ENCODE measurements around the genes TMEM191C and TOP3B.

DNA sequence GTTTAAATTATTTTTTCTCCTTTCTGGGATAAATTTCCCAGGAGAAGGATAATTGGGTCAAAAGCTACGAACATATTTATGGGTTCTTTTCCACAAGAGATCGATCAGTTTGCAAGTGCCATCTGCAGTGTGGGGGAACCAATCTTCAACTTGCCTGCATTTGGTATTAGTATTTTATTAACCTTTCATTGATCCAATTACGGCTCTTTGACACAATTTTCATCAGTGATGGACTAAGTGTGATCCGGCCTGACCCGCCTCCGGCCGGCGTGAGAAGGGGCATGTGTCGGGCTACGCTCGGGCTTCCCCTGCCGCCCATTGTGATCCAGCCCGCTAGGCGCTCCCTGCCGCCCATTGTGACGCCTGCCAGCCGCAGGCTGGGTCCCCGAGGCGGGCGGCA, at the start of gene TMEM191C:
Gene TMEM191C, plus strand, starts transcription at position 350 of the 400 bp plus-strand sequence.
- PRO-cap, result no peak
- RAMPAGE, long total RNA, result no peak

DNA sequence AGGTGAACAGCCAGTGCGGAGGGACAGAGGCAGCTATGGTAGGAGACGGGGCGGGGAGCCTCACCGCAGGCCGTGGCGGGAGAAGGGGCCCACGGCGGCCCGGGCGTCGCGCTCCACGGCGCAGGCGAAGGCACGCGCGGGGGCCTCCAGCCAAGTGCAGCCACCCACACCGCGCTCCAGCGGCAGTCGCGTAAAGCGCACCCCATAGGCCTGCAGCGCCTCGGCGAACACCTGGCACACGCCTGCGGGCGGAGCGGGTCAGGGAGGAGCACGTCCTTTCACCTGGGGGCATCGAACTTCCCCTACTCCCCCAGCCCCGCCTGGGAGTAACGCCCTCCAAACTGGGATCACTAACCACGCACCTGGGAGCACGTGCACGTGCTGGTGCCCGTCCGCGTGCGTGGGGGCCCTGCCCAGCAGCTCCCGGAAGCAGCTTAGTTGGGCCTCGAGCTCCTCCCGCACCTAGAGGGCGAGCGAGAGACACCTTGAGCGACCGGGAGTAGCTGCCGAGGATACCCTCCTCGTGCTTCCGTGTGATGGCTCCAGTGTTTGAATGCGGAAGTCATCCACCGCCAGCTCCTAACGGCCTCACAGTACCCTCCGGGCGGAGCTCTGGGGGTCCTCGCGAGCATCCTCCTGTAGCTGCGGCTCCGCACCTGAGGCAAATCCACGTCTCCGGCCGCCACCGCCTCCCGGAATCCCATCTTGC, 722 bp downstream of the YDJC start:
- PRO-cap, result bidirectional peak, plus-strand start at position 237 of the sequence, minus-strand start at position 188 of the sequence; bidirectional peak, plus-strand start at position 591 of the sequence, minus-strand start at position 411 of the sequence
- RAMPAGE, long total RNA, result no peak

DNA sequence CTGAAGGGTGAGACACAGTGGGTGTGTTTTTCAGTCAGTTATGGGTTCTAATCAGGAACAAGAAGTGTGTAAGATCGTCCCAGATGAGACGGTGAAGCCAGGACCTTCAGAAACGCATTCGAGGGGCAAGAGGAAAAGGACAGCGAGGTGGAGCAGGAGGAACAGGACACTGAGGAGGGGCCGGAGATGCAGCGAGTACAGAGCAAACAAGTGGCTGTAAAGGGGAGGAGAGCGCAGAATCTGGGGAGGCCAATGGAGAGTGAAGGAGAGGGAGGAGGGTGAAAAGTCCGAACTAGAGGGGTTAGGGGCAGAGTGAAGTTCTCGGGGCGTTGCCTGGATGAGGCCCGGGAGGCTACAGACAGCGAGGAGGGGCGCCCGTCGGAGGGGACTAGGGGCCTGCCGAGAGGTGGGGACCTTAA, 8.8 kb upstream of the PPIL2 start:
- PRO-cap, result bidirectional peak, plus-strand start at position 310 of the sequence, minus-strand start at position 171 of the sequence
- RAMPAGE, long total RNA, result no peak

GRCh38 chr22:21698233-21699379, 32.8 kb downstream of the PPIL2 start:
- PRO-cap, result no peak
- RAMPAGE, long total RNA, result no peak

DNA sequence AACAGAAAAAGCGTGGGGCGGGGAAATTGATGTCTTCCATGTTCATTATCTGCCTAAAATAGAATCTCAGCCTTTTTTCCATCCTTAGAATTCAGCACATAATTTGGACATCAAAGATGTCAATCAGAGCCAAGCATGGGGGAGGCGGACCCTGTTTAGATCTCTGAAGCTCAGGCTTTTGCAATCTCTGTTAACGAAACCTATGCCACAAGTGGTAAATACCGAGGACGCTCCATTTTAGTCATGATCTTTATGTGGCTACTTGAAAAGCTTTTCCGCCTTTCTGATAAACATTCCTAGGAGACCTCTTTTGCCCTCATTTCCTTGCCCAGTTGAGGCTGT, 689 bp downstream of the YPEL1 start:
- PRO-cap, result unidirectional peak, plus-strand start at position 203 of the sequence
- RAMPAGE, long total RNA, result no peak

- PRO-cap, result no peak
- RAMPAGE, long total RNA, result no peak
These were observed 28.1 kb upstream of the YPEL1 start for GRCh38 chr22:21763692-21764063.

GRCh38 chr22:21766658-21767563, 31.3 kb upstream of the YPEL1 start:
- PRO-cap, result no peak
- RAMPAGE, long total RNA, result no peak

DNA sequence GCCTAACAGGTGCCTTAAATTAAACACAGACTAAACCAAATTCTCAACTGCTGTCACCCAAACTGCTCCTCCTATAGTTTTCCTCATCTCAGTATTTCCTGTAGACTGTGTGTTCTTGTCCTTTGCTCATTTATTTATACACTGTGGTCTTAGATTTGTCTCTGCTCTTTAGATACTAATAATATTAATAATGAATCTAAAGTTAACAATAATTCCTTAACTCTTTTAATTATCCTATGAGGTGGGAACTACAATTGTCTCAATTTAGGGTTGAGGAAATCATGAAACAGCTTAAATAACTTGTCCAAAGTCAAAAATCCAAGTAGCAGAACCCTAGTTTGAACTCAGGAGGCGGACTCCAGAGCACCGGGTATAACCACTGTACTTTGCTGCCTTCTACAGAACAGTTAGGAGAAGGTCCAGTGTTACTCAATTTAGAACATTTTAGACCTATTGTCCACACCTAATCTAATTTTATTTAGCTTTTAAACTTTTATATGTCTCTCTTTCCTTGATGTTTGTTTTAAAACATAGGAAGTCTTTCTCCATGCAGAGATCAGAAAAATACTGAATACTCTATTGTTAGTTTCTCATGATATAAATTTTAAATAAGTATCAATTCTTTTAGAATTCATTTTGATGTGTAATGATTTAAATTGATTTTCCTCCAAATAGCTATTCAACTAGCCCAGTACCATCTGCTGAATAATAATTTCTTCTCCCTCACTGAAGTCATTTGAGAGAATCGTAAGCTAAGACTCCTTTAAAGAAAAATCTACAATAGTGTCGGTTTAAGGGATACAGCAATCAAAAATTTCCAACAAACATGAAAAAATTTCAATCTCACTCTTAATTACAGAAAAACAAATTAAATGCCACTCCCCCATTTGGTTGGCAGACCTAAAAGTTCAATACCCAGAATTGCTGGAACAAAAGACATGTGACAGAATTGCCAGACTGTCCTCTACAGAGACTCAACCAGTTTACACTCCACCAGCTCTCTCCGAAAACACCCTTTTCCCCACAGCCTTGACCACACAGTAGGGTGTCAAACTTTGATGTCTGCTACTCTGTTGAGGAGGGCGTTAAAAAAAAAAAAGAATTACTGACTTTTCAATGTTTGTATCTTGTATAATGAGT, 44.2 kb upstream of the YPEL1 start:
- PRO-cap, result no peak
- RAMPAGE, long total RNA, result no peak

- PRO-cap, result no peak
- RAMPAGE, long total RNA, result no peak
These were observed 5.4 kb downstream of the PPM1F start for GRCh38 chr22:21946823-21948112.

GRCh38 chr22:21982400-21983044, at the start of gene TOP3B:
TSS of gene TOP3B (minus strand) at chr22:21982787.
- PRO-cap, result bidirectional peak, plus-strand start at chr22:21982558, minus-strand start at chr22:21982554; bidirectional peak, plus-strand start at chr22:21982874, minus-strand start at chr22:21982766
- RAMPAGE, long total RNA, result no peak

- PRO-cap, result no peak
- RAMPAGE, long total RNA, result no peak
These were observed 61.0 kb upstream of the TOP3B start for GRCh38 chr22:22043464-22044082.

- PRO-cap, result no peak
- RAMPAGE, long total RNA, result no peak
These were observed 103.1 kb upstream of the TOP3B start for GRCh38 chr22:22085658-22086187.

DNA sequence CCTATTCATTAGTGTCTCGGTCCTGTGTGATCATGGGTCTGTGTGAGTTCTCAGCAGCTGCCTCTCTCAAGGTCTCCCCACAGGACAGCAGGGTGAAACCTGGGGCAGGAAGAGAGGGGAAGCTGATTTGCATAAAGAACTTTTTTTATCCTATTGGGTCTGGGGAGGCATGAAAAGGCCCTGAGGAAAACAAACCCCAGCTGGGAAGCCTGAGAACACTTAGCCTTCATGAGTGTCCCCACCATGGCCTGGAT, 115.9 kb upstream of the TOP3B start:
- PRO-cap, result no peak
- RAMPAGE, long total RNA, result no peak

DNA sequence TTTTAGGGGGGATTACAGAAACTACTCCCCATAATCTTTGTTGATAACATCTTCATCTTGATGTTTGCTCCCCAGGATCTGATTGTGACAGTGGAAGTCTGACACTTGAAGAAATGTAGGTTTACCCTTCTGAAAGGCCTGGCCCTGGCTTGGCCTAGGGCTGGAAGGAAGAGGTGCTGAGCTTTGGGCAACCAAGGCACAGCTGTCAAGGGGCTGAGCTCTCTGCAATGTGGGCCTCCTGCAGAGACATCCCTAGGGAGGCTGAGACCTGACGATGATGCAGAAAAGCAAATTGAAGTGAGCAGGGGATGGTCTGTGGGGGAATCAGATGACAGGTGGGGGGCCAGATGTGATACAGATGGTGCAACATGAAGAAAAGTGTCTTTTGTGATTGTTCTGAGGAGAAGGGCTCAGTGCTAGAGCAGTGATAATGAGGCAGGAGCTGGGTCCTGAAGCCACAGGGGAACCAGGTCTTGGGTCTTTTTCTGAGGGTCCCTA, 80.1 kb upstream of the VPREB1 start:
- PRO-cap, result no peak
- RAMPAGE, long total RNA, result no peak

DNA sequence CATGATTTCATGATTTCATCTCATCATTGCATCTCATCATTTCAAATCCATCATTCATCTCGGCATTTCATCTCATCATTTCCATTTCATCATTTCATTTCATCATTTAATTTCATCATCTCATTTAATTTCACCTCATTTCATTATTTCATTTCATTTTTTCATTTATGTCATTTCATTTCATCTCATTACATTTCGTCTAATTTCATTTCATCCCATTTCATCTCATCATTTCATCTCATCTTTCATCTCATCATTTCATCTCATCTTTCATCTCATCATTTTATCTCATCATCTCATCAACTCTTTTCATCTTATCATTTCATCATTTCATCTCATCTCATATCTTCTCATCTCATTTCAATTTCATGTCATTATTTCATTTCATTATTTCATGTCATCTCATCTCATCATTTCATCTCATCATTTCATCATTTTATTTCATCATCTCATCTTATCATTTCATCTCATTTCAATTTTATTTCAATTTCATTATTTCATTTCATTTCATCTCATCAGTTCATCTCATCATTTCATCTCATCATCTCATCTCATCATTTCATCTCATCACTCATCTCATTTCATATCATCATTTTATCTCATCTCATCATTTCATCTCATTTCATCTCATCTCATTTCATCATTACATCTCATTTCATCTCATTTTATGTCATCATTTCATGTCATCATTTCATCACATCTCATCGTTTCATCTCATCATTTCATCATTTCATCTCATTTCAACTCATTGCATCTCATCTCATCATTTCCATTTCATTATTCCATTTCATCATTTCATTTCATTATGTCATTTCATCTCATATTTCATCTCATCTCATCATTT, 41.7 kb downstream of the VPREB1 start:
- PRO-cap, result unidirectional peak, minus-strand start at position 621 of the sequence
- RAMPAGE, long total RNA, result no peak

- PRO-cap, result no peak
- RAMPAGE, long total RNA, result no peak
These were observed 98.4 kb downstream of the VPREB1 start for GRCh38 chr22:22343055-22343342.

DNA sequence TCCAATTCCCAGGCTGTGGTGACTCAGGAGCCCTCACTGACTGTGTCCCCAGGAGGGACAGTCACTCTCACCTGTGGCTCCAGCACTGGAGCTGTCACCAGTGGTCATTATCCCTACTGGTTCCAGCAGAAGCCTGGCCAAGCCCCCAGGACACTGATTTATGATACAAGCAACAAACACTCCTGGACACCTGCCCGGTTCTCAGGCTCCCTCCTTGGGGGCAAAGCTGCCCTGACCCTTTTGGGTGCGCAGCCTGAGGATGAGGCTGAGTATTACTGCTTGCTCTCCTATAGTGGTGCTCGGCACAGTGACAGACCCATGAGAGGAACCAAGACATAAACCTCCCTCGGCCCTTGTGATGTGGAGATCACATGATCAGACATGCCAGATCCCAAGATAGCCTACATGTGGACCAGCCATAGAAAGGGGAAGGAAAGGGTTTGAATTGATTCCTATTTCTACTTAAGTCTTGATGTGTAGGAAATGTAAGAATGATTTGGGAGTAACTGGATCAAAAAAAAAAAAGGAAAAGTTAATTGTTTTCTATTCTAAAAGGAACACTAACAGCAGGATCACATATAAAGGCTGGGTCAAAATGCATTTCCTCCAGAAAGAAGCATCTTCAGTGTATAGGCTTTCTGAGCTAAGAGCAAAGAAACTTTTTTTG, 125.3 kb downstream of the VPREB1 start:
- PRO-cap, result no peak
- RAMPAGE, long total RNA, result no peak

GRCh38 chr22:22692784-22693168, 48.4 kb downstream of the GGTLC2 start:
- PRO-cap, result no peak
- RAMPAGE, long total RNA, result no peak

GRCh38 chr22:22823123-22823682, 64.4 kb upstream of the IGLL5 start:
- PRO-cap, result no peak
- RAMPAGE, long total RNA, result no peak

DNA sequence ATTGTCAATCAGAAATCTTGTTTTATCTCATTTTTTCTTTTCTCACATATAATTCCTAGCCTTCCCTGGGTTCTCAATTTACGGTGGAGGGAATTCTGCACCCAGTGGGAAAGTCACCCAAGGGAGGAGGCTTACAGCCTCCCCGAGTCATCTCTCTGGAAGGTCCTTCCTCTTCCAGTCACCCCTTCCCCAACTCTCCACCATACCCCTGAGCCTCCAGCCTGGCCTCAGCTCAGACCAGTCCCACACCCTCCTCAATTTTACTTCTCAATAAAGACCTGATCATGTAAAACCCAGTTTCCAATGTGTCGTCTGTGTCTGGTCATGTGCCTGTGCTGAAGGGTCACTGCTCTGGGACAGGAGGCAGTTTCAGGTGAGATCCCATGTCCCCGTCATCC, 19.2 kb downstream of the IGLL5 start:
- PRO-cap, result no peak
- RAMPAGE, long total RNA, result no peak

All from GM23338 (cell line).